ENCODE measurements around a stretch of chr16.

DNA sequence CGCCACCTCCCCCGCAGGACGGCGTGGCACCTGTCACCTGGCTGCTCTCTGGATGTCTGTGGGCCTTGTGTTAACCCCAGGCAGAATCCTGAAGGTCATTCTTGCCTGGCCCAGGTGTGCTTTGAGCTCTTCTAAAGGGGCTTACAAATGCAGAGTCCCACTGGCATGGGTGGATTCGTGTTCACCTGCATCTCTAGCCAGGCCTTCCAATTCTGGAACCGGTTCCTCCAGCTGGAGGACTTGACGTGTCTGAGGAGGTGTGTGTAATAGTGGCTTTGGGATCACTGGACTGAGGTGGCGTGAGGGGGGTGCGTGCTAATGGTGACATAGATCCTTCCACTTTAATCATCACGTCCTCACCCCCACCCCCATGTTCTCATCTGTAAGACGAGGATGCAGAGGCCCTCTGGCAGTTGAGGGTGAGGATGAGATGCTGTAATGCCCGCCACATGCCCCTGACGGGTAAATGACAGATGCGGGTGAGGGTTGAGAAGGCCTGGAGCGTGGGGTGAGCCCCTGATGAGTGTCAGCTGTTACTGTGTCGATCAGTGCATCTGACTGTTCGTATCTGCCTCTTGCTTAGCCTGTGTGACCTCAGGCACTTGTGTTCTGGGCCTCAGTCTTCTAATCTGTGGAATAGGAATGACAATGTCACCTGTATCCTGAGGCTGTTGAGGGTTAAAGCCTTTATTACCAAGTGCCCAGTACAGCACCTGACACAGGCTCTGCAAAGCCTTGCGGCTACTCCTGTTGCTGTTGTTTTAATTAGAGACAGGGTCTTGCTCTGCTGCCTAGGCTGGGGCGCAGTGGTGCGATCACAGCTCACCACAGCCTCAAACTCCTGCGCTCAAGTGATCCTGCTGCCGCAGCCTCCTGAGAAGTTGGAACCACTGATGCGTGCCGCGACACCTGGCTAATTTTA is 5.0 kb downstream of the GSE1 start:
- PRO-cap = no peak

- PRO-cap = no peak
Observed at GRCh38 chr16:85655835-85656708, 32.7 kb downstream of the GINS2 start.

GRCh38 chr16:85660991-85661727 is 27.6 kb downstream of the GINS2 start:
- PRO-cap = no peak

GRCh38 chr16:85668788-85669802 is 19.7 kb downstream of the GINS2 start:
- PRO-cap = no peak

GRCh38 chr16:85674448-85675132 is 14.2 kb downstream of the GINS2 start:
- PRO-cap = no peak

GRCh38 chr16:85687125-85687889 is 1.4 kb downstream of the GINS2 start:
- PRO-cap = no peak

DNA sequence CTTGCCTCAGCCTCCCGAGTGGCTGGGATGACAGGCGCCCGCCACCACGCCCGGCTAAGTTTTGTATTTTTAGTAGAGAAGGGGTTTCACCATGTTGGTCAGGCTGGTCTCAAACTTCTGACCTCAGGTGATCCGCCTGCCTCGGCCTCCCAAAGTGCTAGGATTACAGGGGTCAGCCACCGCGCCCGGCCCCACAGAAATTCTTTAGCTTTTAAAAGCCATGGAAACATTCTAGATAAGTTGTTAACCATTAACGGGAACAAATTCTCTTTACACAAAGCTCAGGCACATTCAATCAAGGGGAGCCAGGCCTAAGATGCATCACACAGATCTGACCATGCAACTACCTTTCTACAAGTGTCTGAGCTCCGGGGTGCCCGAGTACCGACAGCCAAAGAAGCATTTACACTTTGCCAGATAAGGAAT is 1.1 kb downstream of the EMC8 start:
- PRO-cap = no peak

GRCh38 chr16:85806564-85807176 is 7.2 kb downstream of the COX4I1 start:
- PRO-cap = no peak

DNA sequence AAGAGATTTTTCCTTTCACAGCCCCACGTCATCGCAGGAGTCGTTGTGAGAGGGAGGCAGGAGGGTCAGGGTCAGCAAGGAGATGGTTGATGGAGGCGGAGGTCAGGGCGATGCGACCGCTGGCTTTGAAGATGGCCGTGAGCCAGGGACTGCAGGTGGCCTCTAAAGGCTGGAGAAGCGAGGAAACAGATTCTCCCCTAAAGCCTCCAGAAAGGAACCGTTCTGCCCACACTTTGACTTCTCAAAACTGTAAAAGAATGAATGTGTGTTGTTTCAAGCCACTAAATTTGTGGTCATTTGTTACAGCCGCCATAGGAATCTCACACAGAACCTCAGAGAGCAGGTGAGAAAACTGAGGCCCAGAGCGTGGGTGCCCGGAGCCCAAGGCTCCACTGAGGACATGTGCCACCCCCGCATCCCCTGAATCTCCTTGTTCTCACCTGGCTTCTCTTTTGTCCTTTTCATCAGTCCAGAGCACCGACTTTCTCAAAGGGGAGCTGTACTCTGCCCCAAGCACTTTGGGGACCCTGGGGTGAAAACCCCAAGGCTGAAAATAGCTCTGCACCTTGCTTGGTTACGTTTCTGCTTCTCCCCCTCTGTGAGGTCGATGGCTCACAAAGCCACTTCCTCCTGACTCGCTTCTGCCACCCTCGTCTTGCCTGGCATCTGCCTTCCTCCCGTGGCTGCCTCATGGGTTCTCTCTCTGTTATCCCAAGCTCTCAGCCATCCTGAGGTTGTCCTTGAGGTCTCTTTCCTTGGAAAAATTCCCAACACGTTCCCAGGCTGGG is 36.9 kb downstream of the IRF8 start:
- PRO-cap = no peak

GRCh38 chr16:85946126-85946705 is 47.3 kb downstream of the IRF8 start:
- PRO-cap = no peak

- PRO-cap = no peak
Observed at GRCh38 chr16:85947543-85948335, 48.8 kb downstream of the IRF8 start.

DNA sequence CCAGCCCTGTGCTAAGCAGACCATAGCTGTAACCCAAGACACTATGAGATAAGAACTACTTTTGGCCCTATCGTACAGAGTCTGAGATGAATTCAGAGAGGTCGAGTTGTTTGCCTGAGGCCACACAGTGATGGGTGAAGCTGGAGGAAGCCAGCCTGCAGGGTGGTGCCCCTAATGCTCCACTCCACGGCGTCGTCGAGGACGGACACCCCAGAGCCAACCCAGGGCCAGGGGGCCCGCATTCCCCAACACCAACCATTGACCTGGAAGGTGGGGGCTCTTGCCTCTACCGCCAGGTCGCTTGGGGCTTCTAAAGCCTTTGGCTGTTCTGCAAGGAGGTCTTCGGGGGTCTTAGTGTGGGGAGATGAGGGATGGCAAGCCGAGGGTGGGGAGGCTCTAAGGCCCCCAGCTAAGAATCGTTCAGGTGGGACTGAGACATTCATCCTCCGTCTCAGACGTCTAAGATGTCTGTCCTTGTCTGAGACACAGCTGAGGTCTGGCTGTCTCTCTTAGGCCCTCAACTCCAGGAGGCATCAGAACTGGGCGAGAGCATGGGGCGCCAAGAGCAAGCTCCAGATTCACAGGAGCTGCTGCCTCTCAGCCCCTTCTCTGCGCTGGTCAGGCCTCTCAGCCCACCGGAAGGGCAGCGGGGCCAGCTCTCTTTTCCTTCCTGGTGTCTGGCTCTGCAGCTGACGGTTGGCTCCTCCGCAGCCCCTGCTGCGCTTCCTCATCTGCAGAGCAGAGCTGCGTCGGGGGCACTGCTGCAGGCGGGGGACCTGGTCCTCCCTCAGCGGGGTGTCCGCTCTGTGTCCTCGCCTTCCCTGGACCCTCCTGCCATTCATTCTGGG is 84.3 kb downstream of the IRF8 start:
- PRO-cap = no peak

GRCh38 chr16:86365905-86366191 is 144.5 kb upstream of the FOXF1 start:
- PRO-cap = no peak

- PRO-cap = no peak
Observed at GRCh38 chr16:86462616-86463154, 47.6 kb upstream of the FOXF1 start.

DNA sequence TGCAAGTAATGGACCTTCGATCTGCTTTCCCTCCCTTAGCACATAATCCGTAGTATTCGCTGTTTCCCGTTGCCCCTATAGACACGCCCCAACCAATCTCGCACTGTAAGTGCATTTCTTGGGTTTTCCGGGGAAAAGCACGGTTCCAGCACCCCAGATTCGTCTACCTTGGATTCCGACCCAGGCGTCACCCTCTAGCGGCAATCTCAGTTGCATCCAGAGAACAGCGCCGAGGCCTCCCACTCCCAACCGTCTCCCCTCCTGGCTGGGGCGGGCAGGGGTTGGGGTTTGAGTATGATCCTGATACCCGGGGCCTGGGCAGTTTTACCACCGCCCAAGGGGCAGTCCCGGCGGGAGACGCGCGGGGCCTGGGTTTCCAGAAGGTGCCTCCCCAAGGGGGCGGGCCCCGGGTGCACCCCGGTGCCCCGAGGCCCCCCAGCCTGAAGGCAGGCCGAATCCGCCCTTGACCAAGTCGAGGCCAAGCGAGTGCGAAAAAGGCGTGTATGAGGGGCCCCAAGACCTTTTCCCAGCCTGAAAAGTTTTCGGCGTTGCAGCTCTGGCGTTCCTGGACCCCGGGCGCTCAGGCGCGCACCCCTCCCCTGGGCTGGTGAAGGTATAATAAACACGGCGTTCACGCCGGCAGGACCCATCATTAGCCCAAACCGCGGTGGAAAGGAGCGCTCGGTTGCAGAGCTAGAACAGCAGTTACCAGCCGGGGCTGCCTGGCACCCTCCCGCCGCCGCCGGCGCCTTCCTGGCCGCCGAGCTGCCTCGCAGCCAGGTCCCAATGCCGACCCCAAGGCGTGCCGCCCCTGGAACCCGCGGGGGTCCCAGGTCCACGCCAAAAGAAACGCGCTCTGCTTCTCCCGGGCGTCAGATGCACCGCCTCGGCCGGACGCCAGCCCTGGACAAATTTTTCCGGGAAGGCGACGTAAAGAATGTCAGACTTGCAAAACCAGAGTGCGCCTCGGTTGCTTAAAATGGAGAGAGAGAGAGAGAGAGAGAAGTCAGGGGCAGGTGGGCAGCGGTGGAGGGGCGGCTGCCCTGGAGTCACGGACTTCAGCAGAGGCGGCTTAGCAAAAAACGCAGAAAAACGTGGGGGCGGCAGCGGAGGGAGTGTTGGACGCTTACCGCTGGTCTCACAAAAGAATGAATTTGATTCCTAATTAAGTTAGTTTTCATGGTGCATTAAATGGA is 11.7 kb upstream of the FOXF1 start:
- PRO-cap = no peak

GRCh38 chr16:86555399-86555886 is 408 bp upstream of the MTHFSD start:
- PRO-cap = unidirectional peak, plus-strand start at chr16:86555580

- PRO-cap = bidirectional peak, plus-strand start at chr16:86576016, minus-strand start at chr16:86575893; unidirectional peak, plus-strand start at chr16:86576351
Observed at GRCh38 chr16:86575395-86576430, 2.6 kb upstream of the FOXL1 start.

DNA sequence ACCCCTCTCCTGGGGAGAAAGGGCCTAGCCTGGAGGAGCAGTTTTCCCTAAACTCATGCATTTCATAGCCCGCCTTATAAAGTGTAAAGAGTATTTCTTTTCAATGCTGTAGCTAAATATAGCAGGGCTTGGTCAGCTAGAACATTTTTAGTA is 7.8 kb downstream of the FOXL1 start:
- PRO-cap = no peak

GRCh38 chr16:86664313-86664861 is 86.0 kb downstream of the FOXL1 start:
- PRO-cap = no peak

- PRO-cap = bidirectional peak, plus-strand start at chr16:86741303, minus-strand start at chr16:86740933; bidirectional peak, plus-strand start at chr16:86741383, minus-strand start at chr16:86741617; bidirectional peak, plus-strand start at chr16:86742014, minus-strand start at chr16:86741876
Observed at GRCh38 chr16:86741231-86742177, 163.2 kb downstream of the FOXL1 start.